ENCODE measurements around a stretch of chr4.

DNA sequence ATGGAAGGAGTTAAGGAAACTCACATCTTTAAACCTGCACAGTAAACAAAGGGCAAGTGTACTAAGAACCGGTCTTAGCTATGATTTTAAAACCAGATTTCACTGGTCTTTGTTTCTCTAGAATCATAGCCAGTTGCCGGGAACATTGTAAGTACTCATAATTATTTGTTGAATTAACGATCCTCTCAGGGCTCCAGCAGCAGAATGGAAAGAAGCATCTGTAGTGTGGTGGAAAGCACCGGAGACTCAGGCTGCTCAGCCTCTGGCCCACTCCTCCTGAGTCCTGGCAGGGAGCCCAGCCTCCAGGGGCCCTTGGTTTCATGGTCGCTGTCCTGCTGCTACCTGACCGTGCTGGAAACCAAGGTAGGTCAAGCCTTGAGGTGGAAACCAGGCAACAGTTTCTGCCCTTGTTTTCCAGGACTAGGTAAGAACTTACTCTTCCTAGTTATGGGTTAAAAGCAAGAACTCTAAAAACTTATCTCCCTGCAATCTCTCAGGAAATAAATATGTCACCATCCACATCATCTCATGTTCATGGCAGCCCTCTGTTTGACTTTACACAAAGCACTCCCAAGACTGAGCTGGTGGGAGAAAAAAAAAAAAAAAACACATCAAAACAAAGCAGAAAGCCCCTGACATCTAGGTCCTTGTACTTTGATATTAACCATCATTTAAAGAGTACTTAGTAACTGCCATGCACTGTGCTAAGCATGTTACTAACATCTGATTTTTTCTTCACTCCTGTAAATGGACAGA is 103.0 kb upstream of the NOCT start:
- CAGE, long polyA plus RNA = no peak
- RRBS = 29% methylated on average over 2 of the region's 6 CpGs

- CAGE, long polyA plus RNA = no peak
- RRBS = no CpG with 5 or more reads among the region's 2 CpGs
These were observed 23.4 kb downstream of the ELF2 start for GRCh38 chr4:139153367-139154179.

DNA sequence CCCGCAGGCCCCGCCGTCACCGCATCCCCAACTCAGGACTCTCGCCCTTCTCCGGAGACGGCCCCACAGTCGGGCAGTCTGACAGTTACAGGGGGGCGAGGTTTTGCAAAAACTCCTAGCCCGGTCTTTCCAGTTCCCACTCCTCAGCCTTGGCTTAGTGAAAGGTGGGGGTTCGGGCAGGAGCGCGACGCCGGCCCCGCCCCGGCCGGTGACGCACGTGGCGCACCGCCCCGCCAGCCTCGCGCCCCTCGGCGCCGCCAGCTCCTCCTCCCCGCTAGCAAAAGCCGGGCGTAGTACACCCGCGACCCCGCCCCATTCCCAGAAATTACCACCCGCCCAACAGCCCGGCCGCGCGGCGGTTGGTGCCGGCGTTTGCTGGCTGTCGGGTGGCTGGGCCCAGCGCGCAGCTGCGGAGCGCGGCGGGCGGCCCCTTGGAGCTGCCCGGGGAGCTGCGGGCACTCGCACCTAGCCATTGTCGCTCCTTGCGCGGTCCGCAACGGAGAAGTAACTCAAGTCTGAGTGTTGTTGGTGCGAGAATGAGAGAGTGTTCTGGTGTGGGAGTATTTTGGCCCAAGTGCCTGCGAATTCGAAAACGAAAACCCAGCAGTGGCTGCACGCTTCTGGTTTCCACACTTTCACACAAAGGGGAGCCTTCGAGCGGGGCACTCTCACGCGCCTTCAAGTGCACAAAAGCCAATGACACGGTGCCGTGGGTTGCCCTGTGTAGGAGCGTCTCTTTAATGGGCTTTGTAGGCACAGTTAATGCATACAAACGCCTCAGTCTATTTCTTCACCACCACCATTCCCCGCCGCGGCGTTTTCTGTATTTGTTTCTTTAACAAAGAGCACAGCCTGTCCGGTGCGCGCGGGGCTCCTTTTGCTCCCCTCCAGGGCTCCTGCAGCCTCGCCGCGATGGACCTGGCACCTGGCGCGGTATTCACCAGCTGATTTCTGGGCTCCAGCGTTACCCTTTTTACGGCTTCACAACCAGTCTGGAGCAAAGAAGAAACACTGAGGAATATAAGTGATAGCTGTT is 1.1 kb upstream of the ELF2 start:
- CAGE, long polyA plus RNA = no peak
- RRBS = 2% methylated on average over 39 of the region's 86 CpGs

- CAGE, long polyA plus RNA = no peak
- RRBS = no CpG with 5 or more reads among the region's 1 CpG
These were observed 54.9 kb upstream of the NDUFC1 start for GRCh38 chr4:139357130-139357550.

DNA sequence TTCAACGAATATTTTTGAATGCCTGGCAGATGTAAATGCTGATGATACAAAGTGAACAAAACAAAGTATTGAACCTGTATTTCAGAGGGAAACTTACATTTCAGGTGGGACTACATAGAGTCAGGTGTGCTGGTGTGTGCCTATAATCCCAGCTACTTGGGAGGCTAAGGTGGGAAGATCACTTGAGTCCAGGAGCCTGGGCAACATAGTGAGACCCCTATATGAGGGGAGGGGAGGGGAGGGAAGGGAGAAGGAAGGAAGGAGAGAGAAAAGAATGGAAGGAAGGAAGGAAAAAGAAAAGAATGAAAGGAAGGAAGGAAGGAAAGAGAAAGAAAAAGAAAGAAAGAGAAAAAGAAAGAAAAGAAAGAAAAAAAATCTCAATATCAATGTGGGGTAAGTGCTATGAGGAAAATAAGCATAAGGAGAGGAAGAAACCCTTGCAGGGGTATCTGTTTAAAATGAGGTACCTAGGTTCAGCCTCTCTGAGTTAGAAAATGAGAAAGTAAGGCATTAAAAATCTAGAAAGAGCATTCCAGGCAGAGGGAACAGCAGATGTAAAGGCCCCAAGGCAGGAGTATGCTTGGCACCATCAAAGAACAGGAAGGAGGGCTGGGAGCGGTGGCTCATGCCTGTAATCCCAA is 43.6 kb upstream of the RAB33B start:
- CAGE, long polyA plus RNA = no peak
- RRBS = no CpG with 5 or more reads among the region's 2 CpGs

- CAGE, long polyA plus RNA = no peak
- RRBS = no CpG with 5 or more reads among the region's 23 CpGs
These were observed 17.7 kb upstream of the RAB33B start for GRCh38 chr4:139436204-139436696.

GRCh38 chr4:139557620-139558295 is 1.7 kb upstream of the SETD7 start:
- CAGE, long polyA plus RNA = no peak
- RRBS = no CpG with 5 or more reads among the region's 4 CpGs

DNA sequence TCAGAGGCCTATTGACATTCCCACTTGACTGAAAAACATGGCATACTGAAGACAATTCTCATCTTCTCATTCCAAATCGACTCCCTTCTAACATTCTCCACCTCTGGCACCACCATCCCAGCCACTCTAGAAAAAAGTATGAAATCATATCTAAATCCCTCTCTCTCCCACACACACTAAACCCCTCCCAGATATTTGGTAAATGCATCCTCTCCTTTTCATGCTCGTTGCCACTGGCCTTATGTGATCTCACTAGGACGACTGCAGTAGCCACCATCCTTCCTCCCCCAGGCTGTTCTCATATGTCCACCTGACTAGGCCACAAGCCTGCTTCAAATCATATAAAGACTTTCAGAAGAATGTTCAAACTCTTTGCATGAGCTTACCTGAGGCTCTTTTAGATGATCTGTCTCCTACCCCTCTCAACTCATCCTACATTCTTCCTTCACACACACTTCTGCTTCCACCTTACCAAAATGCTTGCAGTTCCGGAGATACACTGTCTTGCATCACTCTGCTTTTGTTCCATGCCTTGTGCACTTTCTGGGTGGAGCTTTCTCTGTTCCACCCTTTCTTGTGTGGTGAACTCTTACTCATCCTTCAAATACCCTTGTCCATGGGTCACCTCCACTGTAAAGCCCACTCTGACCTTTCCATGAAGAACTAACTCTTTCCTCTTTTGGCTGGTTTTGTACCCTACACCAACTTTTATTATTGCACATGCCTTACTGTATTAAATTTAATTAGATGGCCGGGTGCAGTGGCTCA is 18.6 kb upstream of the MGST2 start:
- CAGE, long polyA plus RNA = no peak
- RRBS = no CpG with 5 or more reads among the region's 5 CpGs

DNA sequence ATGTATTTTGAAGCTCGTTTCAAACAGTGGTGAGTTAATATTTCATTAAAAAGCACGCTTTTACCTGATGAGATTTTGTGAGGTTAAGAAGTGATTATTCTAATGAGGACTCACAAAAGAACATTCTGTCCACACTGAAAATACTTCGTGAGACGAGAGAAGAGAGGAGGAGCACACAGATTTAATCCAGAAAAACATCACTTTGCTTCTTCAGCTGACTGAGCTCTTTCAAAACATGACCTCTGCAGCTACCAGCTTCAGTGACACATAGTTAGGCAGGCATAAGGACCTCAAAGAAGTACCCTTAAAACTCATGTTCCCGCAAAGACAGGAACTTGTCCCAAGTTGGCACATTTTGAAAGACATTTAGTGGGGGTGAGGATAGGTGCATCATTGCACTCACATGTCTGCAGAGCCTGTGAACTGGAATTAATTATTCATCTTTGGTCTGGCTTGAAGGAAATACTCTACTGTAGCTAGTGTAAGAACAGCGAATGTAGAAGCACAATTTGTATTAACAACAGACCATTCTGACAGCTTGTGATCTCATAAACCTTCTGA is 221.7 kb downstream of the MGST2 start:
- CAGE, long polyA plus RNA = no peak
- RRBS = no CpG with 5 or more reads among the region's 6 CpGs

GRCh38 chr4:139920903-139921381 is 233.0 kb downstream of the MAML3 start:
- CAGE, long polyA plus RNA = no peak
- RRBS = no CpG with 5 or more reads among the region's 5 CpGs

DNA sequence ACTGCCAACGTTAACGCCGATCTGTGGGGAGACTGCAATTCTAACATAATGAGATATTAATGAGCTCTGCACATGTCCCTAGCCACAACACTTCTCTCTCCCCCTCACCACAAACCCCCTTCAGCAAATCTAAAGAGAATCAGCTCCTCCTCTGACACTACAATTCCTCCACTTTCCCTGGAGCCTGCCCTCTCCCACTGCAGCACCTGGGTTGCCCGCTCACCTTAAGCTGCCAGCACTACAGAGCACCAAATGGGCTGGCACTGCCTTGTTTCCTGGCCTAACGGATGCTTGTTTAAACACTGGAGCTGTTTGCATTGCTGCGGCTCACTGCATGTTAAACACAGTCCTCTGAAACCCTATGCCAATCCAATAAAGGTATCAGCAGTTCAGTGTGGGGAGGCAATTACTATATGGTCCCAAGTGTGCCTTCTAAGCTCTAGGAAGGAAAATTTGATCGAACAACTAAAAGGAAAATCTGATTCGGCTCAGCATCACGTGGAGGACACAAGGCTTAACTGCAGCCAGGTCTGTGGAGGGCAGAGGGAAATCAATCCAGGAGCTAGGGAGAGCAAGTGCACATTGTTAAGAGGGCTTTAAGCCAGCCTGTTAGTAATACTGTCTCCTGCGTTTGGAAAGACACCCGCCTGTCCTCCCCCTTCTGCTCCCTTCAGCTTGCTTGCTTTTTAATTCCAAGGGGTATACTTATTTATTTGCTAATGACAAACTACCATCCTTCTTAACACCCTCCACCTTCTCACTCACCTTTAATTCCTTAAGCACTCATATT is 232.3 kb downstream of the MAML3 start:
- CAGE, long polyA plus RNA = no peak
- RRBS = no CpG with 5 or more reads among the region's 11 CpGs

DNA sequence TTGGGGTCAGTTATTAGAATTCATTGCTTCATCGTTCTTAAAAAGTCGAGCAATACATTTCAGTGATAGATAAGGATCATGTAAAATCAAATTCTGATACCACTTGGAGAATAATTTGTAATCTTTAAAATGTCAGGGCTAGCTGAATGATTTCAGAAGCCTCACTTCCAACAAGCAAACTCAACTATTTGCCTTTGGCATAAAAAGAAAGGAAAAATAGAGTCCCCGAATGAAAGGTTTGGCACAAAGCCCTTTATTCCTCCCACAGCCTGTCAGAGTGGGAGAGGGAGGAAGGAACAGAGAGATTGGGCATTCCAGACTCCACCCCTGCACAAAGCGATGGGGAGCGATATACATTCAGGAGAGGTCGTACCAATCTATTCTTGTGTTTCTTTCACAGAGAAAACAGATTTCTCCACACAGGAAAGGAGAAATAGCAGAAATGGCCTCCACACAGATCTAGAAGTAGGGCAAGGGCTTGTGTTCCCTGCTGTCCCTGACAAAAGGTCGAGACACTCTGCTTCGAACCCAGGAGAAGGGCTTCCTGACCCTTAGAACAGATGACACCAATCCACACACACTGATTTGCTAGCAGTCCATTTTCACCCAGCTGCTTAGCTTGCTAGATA is 197.5 kb downstream of the MAML3 start:
- CAGE, long polyA plus RNA = no peak
- RRBS = no CpG with 5 or more reads among the region's 8 CpGs

- CAGE, long polyA plus RNA = no peak
- RRBS = no CpG with 5 or more reads among the region's 14 CpGs
These were observed 149.4 kb downstream of the MAML3 start for GRCh38 chr4:140004494-140004982.

GRCh38 chr4:140013421-140013959 is 140.5 kb downstream of the MAML3 start:
- CAGE, long polyA plus RNA = no peak
- RRBS = no CpG with 5 or more reads among the region's 3 CpGs

GRCh38 chr4:140043135-140044214 is 110.5 kb downstream of the MAML3 start:
- CAGE, long polyA plus RNA = no peak
- RRBS = no CpG with 5 or more reads among the region's 13 CpGs

- CAGE, long polyA plus RNA = no peak
- RRBS = no CpG with 5 or more reads among the region's 4 CpGs
These were observed 105.5 kb downstream of the MAML3 start for GRCh38 chr4:140048546-140048849.

GRCh38 chr4:140065282-140065982 is 88.6 kb downstream of the MAML3 start:
- CAGE, long polyA plus RNA = no peak
- RRBS = no CpG with 5 or more reads among the region's 7 CpGs

- CAGE, long polyA plus RNA = no peak
- RRBS = no CpG with 5 or more reads among the region's 15 CpGs
These were observed 44.3 kb downstream of the MAML3 start for GRCh38 chr4:140109415-140110293.

DNA sequence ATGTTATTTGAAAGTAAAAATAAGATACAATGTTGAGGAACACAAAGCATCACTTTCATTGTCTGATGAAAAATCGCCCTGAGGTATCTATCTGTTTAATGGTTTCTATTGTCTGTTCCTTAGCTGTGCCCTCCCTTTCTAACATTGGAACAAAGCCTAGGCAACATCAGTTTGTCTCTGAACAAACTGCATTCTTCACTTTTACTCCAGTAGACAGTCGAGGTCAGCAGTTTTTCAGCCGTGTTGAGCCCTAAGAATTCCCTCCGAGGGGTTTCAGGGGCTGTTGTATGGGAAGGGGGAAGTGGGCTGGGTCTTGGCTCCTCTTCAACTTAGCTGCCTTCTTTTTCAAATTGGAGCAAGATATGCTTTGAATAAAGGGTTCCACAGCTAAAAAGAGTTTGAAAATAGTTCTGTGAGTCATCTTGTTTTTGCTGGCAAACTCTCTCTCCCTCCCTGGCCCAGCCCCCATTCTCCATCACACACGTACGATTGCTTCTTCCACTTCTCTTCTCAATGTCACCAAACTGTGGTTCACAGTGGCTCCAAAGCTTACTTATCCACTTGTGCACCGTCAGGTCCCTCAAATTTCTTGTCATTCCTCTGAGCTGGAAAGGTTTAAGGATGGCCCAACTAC is 9.1 kb upstream of the MAML3 start:
- CAGE, long polyA plus RNA = no peak
- RRBS = no CpG with 5 or more reads among the region's 7 CpGs

- CAGE, long polyA plus RNA = no peak
- RRBS = no CpG with 5 or more reads among the region's 9 CpGs
These were observed 85.3 kb upstream of the MAML3 start for GRCh38 chr4:140239214-140239836.

Measured in AG04450 (cell line).